Monocyte (primary cell): ENCODE measurements around the gene DTNBP1.

- PRO-cap, 2 experiments = peak in 2 of 2 experiments; most common plus-strand start chr6:14910922 (in 2); most common minus-strand start chr6:14910759 (in 2)
These were observed 334.9 kb upstream of the JARID2 start for GRCh38 chr6:14910665-14911586.

- PRO-cap, 2 experiments = peak in 2 of 2 experiments; most common plus-strand start chr6:15260211 (in 1)
These were observed 14.2 kb downstream of the JARID2 start for GRCh38 chr6:15260039-15260443.

DNA sequence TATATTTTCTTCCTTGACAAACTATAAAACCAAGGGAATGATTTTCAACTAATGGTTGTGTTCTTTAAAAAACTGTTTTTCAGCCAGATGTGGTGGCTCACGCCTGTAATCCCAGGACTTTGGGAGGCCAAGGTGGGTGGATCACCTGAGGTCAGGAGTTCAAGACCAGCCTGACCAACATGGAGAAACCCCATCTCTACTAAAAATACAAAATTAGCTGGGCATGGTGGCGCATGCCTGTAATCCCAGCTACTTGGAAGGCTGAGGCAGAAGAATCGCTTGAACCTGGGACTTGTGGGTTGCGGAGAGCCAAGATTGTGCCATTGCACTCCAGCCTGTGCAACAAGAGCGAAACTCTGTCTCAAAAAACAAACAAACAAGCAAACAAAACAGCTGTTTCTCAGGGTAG is 27.5 kb downstream of the JARID2 start:
- PRO-cap, 2 experiments = peak in 2 of 2 experiments; most common plus-strand start position 284 of the sequence (in 1)

DNA sequence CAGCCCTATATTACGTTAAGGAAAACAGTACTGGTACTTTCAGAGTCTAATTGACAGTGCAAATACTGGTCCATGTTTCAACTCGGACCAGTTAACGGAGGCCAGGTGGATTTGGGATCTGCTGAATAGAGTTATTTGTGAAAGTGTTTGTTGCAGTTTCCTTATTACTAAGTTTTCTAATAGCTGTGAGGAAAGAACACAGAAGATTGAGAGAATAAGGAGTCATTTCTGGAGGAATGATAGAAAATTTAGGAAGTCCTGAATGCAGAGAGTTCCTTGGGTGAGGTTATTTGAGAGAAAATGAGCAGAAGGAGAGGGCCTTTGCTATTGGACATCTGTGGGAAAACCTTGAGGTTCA is 206.7 kb downstream of the JARID2 start:
- PRO-cap, 2 experiments = peak in 2 of 2 experiments; most common plus-strand start position 97 of the sequence (in 2)

DNA sequence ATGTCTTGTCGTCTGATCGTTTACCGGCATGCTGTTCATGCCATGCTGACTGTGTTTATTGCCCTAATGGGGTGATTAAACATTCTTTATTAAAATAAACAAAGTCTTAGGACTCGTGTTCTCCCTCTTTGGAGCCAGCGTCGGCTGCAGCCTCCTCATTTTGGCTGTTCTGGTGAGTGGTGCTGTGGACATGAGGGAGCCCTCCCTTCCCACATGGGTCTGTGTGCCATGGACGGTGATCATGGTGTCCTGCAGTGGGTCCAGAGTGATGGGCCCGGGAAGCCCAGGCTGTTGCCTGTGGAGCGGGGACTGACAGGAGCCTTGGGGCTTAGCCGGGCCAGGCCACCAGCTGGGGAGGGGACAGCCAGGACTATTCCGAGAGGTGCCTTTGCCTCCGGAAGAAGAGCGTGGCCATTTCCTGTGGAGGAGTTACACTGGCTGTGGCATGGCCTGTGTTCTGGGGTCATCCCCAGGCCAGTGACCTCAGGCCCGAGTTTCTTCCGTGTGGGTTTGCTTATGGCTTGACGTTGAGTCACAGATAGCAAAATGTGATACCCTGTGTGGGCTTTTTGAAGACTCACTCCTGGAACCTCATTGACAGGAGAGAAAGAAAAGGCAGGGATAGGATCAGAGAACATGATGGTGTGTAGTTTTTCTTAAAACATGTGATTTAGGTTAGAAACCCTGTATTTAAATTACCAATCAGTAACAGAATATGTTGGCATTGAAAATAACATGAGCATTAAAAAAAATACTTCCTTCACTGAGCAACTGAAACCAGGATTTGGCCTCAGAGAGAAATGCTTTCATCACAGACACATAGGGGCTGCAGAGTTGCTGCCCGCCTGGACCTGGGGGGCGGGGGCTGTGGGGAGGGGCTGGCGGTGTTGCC is 153.3 kb downstream of the DTNBP1 start:
- PRO-cap, 2 experiments = peak in 1 of 2 experiments; most common plus-strand start position 225 of the sequence (in 1)

GRCh38 chr6:15523900-15524466 is 138.8 kb downstream of the DTNBP1 start:
- PRO-cap, 2 experiments = peak in 1 of 2 experiments; most common plus-strand start chr6:15524295 (in 1)

DNA sequence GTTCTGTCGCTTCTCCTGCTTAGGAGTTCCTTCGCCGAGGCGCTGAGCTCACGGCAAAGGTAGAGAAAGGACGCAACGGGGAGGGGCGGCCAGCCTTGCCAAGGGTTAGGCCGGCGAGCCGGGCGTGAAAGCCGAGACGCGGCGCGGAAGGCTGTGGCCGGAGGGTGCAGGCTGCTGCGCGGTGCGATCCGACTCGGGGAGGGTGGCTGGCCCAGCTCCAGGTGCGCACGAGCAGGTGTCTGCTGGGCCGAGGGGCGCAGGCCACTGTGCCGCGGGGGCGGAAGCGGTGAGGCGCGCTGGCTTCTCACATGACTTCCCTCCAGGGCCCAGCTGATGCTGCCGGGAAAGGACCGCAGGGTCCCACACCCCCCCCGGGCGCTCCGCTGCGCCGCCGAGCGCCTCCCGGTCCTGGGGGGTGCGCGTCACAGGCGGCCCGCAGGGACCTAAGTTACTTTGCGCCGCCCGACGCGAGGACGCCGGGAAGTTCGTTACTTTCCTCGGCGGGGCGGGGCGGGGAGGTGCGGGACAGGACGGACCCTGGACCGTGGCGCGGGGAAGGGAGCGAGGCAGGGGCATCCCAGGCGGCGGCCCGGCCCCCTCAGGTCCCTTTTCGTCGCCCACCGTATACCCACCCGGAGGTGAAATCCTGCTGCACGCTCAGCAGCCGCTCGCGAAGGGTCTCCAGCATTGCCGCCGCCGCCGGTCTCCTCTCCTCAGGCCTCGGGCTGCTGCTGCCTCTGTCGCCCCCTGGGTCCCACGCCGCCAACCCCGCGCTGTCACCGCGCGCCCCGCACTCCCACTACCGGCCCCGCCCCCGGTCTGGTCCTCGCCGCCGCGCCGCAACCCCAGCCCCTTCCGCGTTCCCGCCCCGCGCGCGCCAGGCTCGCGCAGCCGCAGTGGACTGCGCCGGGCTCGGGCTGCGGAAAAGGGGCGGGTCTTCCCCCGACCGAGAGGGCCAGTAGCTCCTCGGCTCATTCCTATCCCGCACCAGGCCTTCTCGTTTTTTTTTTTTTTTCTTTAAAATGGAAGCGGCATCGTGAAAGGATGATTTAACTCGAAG is at the start of gene DTNBP1:
Gene DTNBP1, minus strand, starts transcription at position 847 of the 1,060 bp plus-strand sequence.
- PRO-cap, 2 experiments = peak in 2 of 2 experiments; most common plus-strand start position 134 of the sequence (in 2); most common minus-strand start position 801 of the sequence (in 2)

DNA sequence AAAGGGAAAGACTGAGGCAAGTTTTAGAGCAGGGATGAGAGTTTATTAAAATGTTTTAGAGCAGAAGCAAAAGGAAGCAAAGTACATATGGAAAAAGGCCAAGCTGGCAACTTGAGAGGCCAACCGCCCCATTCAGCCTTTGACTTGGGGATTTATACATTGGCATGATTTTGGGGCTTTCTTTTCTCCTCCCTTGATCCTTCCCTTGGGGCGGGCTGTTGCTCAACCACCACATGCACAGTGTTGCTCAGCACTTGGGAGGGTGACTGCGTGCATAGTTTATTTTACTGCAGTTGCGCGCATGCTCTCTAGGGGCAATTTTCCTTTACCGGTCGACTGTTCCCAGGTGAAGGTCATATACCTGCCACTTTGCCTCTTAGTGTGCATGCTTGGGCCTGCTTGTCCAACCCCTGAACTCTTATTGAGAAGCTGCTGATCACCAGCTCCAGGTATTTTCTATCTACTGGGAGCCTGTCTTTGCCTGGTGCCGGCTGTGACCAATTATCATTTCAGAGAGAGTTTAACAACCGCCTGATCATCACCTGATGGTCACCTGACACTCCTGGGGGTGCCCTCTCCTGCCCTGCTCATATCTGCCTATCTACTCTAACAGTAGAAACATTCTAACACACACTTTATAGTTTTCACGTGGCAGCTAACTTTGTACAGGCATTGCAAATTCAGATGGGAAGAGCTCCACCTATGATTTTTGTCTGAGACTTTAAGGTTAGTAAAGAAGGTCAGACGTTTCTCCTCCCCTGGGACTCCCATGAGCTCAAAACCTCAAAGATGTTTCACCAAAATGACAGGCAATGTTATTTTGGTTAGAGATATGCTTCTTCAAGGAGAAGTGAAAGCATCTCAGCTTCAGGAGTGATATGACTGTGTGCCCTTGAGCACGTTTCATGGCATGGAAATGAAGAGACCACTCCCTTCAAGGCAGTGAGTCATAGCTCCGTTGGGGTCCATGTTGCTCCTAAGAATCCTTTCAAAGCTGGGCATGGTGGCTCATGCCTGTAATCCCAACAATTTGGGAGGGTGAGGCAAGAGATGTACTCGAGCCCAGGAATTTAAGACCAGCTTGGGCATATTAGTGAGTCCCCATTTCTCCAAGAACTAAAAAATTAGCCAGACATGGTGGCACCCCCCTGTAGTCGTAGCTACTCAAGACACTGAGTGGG is 227.5 kb upstream of the MYLIP start:
- PRO-cap, 2 experiments = peak in 2 of 2 experiments; most common minus-strand start position 790 of the sequence (in 2)

DNA sequence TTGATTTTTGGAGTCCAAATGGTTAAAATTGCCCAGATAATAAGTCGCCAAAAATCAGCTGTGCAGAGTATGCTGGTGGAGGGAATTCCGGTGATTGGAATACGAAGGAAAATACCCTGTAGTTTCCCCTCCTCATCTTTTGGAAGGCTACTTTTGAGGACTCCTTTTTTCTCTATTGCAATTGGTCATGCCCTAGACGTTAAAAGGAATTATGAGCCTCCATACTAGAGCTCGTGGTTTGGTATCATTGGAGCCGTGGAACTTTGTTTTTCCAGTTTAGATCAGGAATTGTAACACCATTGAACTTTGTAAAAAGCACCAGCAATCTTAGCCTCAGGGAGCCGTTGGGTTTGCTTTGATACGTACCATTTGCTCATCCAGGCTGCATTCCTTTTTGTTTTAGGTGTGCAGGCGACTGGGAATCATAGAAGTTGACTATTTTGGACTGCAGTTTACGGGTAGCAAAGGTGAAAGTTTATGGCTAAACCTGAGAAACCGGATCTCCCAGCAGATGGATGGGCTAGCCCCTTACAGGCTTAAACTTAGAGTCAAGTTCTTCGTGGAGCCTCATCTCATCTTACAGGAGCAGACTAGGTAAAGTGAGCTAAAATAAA is 1.4 kb downstream of the MYLIP start:
- PRO-cap, 2 experiments = peak in 2 of 2 experiments; most common plus-strand start position 68 of the sequence (in 2)

DNA sequence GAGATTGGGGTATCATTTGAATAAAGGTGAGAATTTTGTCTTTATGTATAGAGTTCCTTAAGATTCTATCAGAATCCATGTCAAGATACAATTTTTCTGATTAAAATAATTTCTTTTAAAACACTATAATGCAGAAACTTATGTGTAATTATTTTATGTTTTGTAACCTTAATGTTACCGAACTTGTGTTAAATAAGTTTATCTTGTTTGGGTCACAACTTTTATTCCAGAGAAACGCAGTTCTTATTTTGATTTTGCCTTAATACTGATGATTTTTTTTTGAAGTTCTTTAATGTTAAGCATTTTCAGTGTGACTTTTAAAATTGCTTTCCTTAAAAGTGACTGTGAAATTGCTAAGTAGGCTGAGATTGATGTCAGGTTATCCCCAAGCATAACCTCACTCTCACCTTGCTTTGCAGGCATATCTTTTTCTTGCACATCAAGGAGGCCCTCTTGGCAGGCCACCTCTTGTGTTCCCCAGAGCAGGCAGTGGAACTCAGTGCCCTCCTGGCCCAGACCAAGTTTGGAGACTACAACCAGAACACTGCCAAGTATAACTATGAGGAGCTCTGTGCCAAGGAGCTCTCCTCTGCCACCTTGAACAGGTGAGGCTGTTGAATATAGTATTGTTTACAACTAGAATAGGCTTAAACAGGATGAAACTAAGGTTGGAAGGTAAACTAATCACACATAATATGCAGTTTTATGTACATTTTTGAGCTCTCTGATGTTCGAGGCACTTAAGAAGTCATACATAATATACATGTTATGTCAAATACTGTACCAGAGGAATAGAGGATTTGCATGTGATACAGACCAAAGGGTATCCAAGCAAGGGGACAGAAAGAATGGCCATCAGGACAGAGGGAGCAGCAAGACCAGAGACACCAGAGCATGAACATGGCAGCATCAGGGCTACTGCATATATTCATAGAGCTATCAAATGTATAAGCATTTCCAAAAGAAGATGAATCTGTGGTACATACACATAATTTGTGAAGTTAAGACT is 12.6 kb downstream of the MYLIP start:
- PRO-cap, 2 experiments = no peak in any of the 2 experiments

DNA sequence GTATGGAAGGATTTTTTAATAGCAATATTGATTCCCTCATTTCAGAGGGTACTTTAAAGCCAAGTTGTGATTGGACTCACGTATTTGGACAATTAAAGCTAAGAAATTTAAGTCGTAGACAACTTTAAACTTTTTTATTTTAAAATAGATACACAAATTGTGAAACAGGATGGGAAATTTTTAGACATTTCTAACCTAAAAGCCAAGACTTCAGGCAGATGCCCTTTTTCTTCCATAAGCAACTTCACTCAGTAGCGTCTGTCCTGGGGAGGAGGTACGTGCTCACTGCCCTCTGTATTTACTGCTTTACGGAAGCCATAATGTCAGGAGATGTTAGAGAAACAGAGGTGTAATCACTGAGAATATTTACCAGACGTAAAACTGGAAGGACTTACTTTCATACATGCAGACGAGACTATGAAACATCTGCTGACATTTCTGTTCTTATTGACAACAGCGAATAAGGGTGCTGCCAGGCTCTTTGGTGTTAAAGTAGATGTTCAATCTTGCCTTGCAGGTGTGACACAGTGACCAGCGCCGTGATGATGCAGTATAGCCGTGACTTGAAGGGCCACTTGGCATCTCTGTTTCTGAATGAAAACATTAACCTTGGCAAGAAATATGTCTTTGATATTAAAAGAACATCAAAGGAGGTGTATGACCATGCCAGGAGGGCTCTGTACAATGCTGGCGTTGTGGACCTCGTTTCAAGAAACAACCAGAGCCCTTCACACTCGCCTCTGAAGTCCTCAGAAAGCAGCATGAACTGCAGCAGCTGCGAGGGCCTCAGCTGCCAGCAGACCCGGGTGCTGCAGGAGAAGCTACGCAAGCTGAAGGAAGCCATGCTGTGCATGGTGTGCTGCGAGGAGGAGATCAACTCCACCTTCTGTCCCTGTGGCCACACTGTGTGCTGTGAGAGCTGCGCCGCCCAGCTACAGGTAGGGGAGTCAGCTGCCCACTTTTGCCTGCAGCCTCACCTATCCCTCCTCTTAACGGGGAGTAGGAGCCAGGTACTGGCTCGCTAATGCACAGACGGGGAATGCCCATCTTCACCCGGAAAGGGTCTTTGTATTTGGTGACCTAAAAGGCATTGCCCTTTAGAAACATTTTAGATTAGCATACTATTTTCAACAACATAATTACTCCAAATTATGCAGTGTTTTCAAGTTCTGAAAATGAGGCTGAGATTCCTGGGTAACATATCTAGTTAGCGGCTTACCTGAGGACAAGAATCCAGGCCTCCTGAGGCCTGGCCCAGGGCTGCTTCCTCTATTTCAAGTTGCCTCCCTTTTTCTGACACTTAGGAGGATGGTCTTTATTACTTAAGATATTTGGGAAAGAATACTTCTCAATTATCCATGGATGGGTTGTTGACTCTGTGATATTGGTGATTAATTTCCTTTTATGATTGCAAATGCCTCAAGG is 16.0 kb downstream of the MYLIP start:
- PRO-cap, 2 experiments = peak in 1 of 2 experiments; most common plus-strand start position 767 of the sequence (in 1)

DNA sequence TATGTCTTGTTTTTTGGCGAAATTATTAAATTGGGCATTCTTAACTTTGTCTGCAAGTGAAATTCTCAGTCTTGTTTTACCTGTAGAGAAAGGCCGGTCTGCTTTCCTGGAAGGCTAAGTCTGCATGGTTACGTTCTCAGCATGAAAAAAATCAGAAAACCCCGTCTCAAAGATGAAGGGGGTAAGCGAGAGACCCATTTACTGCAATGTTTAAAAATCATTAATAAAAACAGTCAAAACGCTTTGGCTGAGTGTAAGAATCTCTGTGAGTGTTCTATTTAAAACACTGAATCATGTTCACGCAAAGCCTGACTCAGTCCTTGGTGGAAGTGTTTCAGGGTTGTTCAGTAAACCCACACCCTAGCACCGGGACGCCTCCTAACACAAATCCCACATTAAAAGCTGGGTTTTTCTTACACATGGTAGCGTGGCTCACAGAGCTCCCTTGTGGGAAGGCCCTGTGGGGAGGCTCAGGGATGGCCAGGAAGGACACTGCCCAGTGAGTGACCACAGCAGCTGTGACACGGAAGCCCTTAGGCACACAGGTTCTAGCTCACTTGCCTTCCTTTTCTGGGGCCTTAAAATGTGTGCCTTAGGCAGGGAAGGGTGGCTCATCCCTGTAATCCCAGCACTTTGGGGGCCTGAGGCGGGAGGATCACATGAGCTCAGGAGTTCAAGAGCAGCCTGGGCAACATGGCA is 80.1 kb downstream of the GMPR start:
- PRO-cap, 2 experiments = no peak in any of the 2 experiments

DNA sequence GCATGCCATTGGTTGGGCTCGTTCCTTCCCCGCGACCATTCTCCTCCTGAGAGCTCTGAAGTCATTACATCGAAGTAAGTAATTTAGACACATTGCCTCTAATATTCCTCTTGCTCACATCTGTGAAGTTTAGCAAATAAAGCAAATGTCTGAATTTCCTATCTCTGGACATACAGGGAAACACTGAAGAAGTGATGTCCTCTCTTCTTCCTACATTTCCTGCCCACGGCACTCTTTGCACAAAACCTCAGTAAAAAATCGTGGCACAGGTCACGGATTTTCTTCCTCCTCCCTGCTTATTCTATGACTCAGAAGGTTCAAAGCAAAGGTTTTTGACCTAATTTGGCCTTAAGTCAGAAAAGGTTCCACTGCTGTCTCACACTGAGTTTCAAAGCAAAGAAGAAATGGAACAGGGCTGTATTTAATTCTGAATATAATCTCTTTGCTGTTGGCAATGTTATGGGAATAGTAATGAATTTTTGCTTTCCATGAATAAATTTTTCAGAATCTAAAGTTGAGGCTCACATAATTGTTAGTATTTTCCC is 117.7 kb downstream of the GMPR start:
- PRO-cap, 2 experiments = no peak in any of the 2 experiments

DNA sequence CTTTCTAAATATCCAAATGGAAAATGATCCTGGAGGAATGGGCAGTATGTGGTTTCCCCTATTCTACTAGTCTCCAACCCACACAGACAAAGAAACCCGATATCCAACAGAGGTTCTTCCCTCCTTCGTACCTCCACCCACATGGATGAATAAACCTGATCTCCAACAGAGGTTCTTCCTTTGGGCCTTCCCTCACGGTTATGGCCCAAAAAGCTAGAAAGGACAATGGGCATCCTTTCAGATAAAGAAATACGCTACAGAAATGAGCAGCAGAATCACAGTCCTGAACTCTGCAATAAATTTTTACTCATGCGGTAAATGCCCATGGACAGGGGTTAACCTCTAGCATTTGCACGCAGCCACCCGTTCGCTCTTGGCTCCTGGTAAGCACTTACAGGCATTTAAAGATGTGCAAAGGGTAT is 130.8 kb downstream of the GMPR start:
- PRO-cap, 2 experiments = no peak in any of the 2 experiments

GRCh38 chr6:16400012-16400815 is 161.8 kb downstream of the GMPR start:
- PRO-cap, 2 experiments = no peak in any of the 2 experiments

- PRO-cap, 2 experiments = no peak in any of the 2 experiments
These were observed 182.7 kb downstream of the GMPR start for GRCh38 chr6:16420766-16421752.

- PRO-cap, 2 experiments = no peak in any of the 2 experiments
These were observed 239.3 kb downstream of the GMPR start for GRCh38 chr6:16477647-16478189.

GRCh38 chr6:16483370-16484000 is 245.1 kb downstream of the GMPR start:
- PRO-cap, 2 experiments = no peak in any of the 2 experiments

GRCh38 chr6:16591690-16592602 is 169.3 kb downstream of the ATXN1 start:
- PRO-cap, 2 experiments = no peak in any of the 2 experiments

DNA sequence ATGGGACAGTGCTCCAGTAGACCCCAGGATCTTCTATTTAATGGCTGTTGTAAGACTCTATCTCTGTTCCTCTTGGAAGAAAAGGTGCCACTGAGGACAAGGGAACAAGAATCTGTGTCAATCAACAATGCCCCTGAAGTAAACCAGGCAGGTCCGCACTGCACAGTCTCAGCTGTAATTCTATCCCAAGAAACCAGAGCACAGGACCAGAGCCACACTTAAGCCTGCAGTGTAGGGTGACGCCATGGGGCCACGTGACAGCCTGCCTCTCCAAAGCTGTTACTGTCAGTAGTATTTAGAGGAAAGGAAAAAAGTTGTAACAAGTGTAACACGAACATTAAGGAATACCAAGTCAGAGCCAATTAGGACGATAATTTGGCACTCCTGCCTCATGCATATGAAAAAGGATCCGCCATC is 80.1 kb downstream of the ATXN1 start:
- PRO-cap, 2 experiments = no peak in any of the 2 experiments